OVCAR3 (cell line): ENCODE measurements around a stretch of chr10.

- RRBS, result no CpG with 5 or more reads among the region's 14 CpGs
These were observed 13.6 kb downstream of the SPOCK2 start for GRCh38 chr10:72074686-72075149.

DNA sequence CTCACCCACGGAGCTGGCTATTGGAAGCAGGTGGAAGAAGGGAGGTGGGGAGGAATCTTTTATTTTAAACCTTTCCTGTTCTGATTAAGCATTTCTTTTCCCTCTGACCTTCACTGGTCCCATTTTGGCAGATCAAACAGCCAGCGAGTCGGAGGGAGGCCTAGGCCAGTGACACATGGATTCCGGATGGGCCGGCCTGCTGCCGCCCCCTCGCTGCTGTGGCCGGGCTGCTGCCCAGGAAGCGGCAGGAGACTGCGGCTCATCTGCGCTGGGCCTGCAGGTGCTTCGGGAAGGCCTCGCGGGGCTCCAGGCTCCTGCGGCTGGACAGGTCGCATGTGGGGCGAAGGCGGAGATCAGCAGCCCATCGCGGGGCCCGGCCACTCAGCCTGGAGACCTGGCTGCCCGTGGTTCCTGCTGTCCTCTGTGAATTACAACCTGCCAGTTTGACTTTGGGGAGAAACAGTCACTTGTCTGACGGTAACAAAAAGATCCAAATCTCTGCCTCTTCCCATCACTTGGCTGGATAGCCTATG lies 1.9 kb downstream of the SPOCK2 start:
- RRBS, result no CpG with 5 or more reads among the region's 23 CpGs

DNA sequence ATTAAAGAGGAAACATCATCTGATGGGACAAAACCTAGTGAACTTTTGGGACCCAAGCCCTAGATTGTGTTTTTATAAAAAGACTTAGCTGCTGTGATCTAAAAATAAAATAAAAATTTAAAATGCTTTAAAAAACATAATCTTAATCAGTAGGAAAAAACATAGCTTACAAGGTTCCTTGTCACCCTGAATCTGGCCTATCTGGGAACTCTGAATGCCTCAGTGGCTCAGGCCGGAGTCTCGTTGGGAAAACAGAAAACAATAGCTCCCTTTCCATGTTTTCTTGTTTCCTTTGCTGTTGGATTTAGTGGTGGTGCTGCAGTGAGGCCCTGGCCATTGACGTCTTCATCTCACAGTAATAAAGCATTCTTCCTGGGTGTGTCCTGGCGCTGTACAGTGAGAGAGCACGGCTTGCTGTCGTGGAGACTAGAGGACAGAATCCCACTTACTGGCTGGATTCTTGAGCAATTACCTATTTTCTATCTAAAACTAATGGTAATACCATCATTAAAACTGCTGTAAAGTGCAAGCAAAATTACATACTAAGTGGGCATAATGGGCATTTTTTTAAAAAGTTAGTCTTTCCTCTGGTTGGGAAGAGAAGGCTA lies 1.2 kb upstream of the SPOCK2 start:
- RRBS, result no CpG with 5 or more reads among the region's 6 CpGs

DNA sequence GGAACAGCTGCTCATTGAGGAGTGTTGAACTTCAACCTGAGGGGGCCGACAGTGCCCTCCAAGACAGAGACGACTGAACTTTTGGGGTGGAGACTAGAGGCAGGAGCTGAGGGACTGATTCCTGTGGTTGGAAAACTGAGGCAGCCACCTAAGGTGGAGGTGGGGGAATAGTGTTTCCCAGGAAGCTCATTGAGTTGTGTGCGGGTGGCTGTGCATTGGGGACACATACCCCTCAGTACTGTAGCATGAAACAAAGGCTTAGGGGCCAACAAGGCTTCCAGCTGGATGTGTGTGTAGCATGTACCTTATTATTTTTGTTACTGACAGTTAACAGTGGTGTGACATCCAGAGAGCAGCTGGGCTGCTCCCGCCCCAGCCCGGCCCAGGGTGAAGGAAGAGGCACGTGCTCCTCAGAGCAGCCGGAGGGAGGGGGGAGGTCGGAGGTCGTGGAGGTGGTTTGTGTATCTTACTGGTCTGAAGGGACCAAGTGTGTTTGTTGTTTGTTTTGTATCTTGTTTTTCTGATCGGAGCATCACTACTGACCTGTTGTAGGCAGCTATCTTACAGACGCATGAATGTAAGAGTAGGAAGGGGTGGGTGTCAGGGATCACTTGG lies 1.5 kb downstream of the DDIT4 start:
- RRBS, result no CpG with 5 or more reads among the region's 11 CpGs

- RRBS, result no CpG with 5 or more reads among the region's 7 CpGs
These were observed 36.4 kb downstream of the DNAJB12 start for GRCh38 chr10:72318292-72318811.

GRCh38 chr10:72449929-72450665 lies 95.4 kb upstream of the DNAJB12 start:
- RRBS, result no CpG with 5 or more reads among the region's 8 CpGs

DNA sequence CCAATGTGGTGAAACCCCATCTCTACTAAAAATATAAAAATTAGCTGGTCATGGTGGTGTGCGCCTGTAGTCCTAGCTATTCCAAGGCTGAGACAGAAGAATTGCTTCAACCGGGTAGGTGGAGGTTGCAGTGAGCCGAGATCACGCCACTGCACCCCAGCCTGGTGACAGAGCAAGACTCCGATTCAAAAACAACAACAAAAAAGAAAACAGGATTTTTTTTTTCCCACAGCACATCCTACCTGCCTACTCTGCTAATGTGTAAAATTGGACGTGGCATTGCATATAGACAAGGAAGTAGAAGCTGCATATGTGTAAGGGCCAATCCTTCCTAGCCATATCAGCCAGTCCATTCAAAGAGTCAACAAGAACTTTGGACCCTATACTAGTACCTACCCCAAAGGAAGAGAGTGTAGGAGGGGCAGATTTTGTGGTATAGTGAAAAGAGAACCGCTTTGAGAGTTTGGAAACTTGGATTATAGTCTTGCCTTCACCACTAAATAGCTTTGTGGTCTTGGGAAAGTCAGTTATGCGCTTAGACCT lies 12.2 kb upstream of the MCU start:
- RRBS, result no CpG with 5 or more reads among the region's 8 CpGs

- RRBS, result no CpG with 5 or more reads among the region's 1 CpG
These were observed 976 bp downstream of the MCU start for GRCh38 chr10:72693039-72693199.

DNA sequence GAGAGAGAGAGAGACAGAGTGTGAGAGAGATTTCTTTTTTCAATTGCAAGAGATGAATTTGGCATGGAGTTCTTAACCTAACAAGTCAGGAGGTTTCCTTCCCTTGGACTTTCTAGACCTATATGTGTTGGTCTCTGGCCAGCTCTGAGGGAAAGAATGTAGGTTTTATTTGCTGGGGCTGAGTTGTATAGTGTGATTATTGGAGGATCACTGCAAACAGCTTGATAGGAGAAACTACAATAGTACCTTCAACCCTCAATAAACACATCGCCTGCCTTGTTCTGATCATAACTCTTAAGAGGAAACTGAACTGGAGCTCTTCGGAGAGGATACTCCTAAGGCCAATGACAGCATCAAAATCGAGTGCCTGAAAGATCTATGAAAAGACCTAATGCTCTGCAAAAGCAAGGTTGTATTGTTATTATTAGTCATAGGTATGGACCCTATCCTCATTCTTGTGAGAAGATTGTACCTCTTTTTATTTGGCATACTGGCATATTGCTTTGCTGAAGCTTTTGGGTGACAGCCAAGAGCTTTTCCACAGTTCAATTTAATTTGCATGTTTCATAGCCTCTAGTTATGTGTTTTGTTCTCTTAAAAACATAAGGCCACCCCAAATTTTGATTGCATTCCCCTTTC lies 1.4 kb downstream of the MCU start:
- RRBS, result no CpG with 5 or more reads among the region's 3 CpGs

DNA sequence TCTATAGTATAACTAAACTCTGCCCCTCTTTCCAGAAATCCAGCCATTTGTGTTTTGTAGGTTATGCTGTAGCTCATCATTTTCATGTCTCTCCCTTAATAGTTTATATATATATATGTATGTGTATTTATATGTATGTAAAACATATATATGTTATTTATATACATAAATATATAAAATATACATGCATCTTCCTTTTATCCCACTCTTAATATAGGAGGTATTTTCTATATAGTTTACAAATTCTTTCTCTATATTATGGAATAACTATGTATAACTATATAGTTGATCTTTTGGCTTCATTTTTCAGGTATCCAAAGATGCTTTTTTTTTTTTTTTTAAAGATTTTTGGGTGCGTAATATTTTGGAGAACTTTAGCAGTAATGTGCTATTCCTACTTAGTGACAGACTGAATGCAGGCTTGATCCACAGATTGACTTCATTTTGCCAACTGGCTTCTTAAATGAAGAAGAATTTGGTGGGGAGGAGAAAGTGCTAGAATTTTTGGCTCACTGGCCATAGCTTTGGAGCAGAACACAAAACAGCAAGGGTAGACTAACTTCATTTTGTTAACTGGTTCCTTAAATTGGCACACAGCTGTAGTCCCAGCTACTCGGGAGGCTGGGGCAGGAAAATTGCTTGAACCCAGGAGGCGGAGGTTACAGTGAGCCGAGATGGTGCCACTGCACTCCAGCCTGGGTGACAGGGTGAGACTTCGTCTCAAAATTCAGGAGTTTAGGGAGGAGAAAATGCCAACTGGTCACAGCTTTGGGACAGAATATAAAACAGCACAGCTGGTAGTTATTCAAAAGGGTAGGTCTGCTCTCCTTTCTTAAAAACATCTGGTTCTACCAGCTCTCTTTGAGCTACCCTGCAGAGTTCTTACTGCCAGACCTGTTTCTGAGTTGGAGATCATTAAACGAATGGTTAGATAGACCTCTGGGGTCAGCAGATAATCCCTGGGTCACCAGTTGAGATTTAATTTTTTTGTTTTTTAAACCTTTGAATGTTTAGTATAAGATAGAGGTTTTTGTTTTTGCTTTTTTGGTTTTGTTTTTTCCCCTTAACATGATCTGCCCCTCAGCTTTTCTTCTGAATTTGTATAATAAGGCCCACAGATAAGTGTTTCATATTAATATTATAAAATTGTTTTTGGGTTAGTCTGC lies 52.3 kb downstream of the MCU start:
- RRBS, result no CpG with 5 or more reads among the region's 6 CpGs

DNA sequence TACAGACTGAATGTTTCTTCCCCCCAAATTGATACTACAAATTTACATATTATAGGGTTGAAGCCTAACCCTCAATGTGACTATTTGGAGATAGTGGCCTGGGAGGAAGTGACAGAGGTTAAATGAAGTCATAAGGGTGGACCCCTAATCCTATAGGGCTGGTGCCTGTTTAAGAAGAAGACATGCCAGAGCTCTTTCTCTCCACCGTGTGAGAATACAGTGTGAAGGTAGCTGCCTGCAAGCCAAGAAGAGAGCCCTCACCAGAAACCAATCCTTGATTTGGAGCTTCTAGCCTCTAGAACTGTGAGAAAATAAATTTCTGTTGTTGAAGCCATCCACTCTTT lies 67.7 kb downstream of the MCU start:
- RRBS, result no CpG with 5 or more reads among the region's 1 CpG

- RRBS, result no CpG with 5 or more reads among the region's 4 CpGs
These were observed 52.4 kb downstream of the P4HA1 start for GRCh38 chr10:73044173-73044711.

GRCh38 chr10:73095265-73095772 lies 1.3 kb downstream of the P4HA1 start:
- RRBS, result no CpG with 5 or more reads among the region's 12 CpGs

GRCh38 chr10:73113660-73113861 lies 3.3 kb downstream of the NUDT13 start:
- RRBS, result no CpG with 5 or more reads among the region's 1 CpG

- RRBS, result no CpG with 5 or more reads among the region's 9 CpGs
These were observed 9.4 kb downstream of the NUDT13 start for GRCh38 chr10:73119318-73120382.

GRCh38 chr10:73253220-73253706 lies 819 bp upstream of the MRPS16 start:
- RRBS, result no CpG with 5 or more reads among the region's 4 CpGs

GRCh38 chr10:73295640-73296368 lies 43.4 kb upstream of the MRPS16 start:
- RRBS, result no CpG with 5 or more reads among the region's 1 CpG

- RRBS, result no CpG with 5 or more reads among the region's 2 CpGs
These were observed 24.5 kb downstream of the PPP3CB start for GRCh38 chr10:73471331-73471645.

- RRBS, result no CpG with 5 or more reads among the region's 1 CpG
These were observed 3.0 kb upstream of the PPP3CB start for GRCh38 chr10:73498829-73499230.

GRCh38 chr10:73647115-73647951 lies 6.1 kb upstream of the MYOZ1 start:
- RRBS, result 8% methylated on average over 7 of the region's 42 CpGs